Left ventricle myocardium (tissue), 1 donor: ENCODE measurements around the gene RXFP3.

DNA sequence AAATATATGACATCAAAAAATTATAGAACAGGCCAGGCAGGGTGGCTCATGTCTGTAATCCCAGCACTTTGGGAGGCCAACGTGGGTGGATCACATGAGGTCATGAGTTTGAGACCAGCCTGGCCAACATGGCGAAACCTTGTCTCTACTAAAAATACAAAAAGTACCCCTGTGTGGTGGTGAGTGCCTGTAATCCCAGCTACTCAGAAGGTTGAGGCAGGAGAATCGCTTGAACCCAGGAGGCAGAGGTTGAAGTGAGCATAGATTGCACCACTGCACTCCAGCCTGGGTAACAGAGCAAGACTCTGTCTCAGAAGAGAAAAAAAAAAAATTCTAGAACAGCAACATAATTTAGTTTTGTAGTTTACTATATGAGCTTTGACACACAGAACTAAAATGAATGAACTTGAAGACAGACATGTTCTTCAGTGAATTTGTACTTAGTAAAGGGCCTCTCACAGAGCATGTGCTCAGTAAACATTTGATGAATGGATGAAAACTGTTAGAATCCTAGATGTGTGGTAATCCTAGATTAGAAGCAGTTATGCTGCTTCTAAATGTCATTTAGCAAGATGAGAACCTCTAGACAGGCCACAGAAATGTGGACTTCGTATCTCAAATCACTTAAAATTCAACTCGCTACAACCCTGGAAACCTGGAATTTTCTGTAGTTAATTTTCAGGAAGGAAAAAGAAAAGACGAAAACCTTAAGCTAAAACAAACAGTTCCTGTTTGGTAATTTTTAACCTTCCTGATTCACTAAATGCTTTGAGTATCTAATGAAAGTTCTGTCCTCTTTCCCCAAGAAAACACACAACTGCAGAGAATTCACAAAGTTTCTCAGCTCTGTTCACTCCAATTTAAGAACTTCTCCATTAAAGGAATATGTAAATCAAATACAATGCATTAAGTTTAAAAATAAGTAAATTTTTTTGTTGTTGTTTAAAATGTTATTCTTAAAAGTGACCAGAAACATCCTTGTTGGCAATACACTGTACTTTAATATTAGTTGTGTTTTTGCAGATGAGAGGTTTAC lies 8.5 kb downstream of the GOLPH3 start:
- PRO-cap, result no peak

DNA sequence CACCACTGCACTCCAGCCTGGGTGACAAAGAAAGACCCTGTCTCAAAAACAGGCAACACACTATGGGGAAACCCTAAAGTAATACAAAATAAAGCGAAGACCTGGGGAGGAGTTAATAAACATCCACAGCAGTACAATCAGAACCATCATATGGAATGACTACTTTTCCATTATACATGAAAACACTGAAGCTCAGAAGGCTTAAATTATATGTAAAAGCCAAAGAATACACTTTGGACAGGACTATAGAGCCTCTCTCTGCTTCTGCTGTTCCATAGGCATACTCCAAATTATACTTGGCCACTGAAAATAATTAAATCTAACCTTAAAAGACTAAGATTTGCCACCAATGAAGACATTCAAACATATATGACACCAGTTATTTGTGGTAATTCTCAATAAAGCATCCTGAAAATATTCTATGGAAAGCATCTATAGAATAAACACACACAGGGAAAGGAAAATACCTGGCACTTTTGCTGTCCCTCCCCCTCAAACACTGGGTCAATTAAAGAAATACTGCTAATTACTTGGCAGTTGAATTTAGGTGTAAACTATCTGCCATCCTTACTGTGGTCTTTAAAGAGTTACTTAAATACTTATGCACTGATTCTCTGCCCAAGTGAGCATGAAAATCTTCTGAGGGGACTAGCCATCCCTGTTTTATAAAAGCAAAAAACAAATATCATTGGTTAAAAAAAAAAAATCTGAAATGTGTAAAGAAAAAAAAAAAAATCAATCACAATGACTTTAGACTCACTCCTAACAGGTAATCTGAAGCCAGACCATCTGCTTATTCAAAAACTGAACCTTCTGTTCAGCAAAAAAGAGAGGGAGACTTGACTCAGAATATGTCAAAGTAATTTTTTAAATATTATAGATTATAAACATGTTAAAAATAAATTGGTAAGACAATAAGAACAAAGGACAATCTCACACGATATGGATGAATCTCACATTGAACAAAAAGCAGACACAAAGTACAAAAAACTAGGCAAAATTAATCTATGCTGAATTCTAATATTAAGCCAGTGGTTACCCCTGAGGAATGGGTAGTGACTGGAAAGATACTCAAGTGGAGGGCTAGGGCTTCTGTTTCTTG lies 4.5 kb downstream of the GOLPH3 start:
- PRO-cap, result no peak

- PRO-cap, result unidirectional peak, minus-strand start at chr5:32174970; unidirectional peak, minus-strand start at chr5:32175050
Measured at GRCh38 chr5:32174894-32175482, 869 bp upstream of the GOLPH3 start.

DNA sequence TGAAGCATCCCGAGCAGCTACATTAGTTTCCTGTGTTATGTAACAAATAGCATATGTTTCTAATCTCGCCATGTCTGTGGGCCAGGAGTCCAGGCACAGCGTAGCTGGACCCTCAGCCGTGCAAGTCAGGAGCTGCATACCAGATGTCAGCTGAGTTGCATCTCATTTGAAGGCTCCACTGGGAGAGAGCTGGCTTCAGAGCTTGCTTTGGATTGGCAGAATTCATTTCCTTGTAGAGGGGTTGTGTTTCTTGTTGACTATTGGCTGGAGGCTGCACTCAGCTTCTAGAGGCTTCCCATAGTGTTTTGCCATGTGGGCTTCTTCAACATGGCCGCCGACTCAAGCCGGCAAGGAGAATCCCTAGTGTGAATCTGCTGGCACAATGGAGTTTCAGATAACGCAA lies 16.1 kb upstream of the GOLPH3 start:
- PRO-cap, result unidirectional peak, minus-strand start at position 138 of the sequence

- PRO-cap, result no peak
Measured at GRCh38 chr5:32388452-32388776, 56.1 kb downstream of the ZFR start.

DNA sequence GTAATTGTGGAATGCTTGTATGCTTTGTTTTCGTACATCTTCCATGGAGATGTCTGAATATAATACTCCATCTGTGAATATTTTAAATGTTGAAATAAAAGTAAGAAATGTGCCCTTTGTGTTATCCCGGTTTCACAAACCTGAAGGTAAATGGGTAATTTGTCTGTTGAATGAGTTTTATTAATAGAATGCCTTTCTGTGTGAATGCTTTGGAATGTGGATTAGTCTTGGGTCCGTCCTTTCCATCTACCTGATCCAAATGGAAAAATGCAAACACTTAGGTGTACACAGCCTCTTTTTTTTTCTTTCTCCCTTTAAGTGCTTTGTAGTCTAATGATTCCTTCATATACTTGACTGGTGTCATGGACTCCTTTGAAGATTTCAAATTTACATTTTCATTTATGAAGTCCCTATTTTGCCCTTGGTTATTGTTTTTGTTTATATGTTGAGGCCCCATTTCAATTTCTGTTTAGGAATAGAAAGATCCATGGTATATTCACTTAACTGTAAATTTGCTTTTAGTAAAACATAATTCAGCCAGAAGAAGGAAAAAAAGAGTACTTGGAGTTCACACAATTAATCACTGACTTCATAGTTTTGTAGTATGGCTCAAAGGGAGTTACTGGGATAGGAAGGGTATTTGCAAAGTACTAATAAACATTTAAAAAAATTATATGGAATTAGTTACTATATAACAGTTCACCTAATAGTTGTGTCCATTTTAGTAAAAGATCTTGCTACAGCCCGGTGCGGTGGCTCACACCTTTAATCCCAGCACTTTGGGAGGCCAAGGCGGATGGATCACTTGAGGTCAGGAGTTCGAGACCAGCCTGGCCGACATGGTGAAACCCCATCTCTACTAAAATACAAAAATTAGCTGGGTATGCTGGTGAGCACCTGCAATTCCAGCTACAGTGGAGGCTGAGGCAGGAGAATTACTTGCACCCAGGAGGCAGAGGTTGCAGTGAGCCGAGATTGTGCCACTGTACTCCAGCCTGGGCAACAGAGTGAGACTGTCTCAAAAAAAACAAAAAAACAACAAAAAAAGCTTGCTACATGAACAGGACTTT lies 18.9 kb downstream of the SUB1 start:
- PRO-cap, result no peak

DNA sequence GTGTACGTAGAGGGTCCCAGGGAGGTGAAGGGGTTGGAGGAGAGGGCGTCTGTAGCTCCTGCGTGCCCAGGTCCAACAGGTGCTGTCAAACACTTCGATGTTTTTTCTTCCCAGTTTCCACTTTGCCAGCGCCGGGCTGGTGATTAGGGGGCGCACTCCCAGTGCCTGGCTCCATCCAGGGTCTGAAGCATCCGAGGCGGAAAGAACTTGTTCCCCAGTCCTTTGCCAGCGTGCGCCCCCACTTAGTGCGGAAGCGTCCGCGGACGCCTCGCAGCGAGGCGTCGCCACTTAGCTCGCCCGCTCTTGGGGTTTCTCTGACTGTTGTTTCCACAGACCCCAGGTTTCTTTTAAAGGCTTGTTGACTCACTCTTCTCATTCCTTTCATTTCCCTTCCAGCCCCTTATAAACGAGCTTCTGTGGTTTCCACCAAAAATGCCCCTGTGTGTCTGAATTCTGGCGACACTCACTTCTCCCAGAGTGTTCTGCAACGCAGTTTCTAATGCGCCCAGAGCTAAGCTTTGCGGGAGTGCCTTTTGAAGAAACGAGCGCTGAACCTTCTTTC lies 1.7 kb downstream of the NPR3 start:
- PRO-cap, result no peak

DNA sequence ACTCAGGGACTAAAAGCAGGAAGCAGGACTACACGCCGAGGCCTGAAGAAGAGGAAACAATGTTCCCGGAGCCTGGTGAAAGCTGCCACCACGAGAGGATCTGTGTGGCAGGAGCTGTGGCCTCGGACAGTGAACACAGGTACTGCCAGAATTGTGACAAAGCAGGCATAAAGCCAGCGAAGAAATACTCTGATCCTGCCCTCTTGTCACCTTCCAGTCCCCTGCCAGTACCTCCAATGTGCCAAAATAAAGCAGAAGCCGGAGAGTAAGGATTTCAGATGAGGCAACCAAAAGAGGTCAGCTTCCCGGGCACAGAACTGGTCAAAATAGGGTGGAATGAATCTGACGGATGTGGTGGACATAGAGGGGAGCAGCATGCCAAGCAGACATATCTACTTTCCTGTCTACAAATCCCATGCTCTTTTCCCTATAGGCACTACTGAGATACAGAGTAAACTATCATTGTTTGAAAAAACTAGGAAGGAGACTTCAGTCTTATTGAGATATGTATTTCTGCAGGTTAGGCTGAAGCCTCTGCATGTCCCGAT lies 211.5 kb upstream of the TARS1 start:
- PRO-cap, result no peak

DNA sequence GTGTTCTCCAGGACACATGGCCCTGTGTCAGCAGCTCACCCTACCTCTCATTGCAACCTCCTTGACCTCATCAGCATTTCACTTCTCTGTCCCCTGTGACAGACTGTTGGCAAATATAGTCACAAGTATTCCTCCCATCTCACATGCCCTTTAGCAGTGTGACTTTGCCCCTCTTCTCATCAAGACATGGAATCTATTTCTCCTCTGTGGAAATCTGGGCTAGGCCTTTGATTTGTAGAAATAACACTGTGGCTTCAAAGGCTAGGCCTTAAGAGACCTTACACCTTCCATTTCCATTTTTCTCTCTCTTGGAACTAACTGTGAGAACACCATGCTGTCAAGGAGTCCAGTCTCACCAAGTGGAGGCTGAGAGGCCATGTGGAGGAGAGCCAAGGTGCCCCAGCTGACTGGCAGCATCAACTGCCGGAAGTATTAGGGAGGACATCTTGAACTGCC lies 149.3 kb upstream of the TARS1 start:
- PRO-cap, result bidirectional peak, plus-strand start at position 156 of the sequence, minus-strand start outside the sequence

- PRO-cap, result no peak
Measured at GRCh38 chr5:33936028-33936401, at the start of gene RXFP3. TSS of gene RXFP3 (plus strand) at chr5:33936386.

- PRO-cap, result no peak
Measured at GRCh38 chr5:34020685-34021222, 12.9 kb upstream of the AMACR start.

DNA sequence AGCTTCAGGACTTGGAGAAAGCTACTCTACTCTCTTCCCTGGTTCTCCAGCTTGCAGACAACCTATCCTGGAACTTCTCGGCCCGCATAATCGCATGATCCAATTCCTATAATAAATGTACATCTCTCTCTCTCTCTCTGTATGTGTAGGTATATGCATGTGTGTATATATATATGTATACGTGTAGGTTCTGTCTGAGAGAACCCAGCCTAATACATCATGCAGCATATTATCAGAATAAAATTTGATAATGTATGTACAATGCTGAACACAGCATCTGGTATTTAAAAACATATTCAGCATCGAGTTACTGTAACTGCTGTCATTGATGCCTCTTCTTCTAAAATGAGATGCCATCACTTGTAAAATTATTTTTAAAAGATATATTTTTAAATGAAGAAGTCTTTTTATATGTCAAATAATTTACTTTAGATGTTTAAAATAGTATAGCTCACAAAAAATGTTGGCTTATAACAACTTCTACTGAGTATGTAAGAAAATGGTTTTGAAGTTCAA lies 122.3 kb upstream of the C1QTNF3 start:
- PRO-cap, result no peak

DNA sequence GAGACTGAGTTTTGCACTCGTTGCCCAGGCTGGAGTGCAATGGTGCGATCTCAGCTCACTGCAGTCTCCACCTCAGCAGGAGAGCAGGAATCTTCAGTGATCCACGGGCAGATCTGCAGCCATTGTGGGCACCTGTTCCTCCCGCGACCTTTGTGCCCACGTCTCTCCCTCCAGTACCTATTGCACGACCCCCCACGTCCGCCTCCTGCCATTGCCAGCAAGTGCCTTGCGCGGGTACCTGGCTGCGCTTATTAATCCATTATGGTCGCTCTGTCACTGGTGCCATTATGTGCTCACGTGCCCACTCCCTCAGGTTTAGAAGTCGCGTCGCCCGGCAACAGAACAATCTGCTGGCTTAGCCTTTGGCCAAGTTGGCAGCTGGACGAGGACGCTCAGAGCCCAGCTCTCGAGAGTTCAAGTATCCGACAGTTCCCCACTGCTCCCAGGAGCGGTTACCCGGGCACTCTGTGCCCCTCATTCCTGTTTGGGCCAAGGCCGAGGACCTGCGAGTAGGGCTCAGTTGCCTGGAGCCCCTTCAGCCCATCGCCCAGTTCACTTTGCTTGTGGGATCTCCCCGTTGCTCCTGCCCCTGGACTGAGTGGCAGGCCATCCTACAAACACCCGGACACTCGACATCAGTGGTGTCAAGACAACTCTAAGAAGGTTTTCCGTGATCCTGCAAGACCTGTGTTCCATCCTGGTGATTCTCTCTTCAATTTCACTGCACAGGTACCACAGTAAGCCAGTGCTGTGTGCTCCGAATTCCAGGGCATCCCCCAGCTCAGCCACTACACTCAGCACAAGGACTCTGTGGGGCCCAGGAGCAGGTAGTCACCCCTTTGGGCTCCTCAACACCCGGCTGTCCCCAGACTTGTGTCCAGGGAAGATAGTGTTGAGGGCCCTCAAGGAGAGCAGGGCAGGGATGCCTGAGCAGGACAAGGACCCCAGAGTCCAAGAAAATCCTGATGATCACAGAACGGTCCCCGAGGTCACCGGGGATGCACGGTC lies 146.5 kb upstream of the C1QTNF3 start:
- PRO-cap, result no peak

DNA sequence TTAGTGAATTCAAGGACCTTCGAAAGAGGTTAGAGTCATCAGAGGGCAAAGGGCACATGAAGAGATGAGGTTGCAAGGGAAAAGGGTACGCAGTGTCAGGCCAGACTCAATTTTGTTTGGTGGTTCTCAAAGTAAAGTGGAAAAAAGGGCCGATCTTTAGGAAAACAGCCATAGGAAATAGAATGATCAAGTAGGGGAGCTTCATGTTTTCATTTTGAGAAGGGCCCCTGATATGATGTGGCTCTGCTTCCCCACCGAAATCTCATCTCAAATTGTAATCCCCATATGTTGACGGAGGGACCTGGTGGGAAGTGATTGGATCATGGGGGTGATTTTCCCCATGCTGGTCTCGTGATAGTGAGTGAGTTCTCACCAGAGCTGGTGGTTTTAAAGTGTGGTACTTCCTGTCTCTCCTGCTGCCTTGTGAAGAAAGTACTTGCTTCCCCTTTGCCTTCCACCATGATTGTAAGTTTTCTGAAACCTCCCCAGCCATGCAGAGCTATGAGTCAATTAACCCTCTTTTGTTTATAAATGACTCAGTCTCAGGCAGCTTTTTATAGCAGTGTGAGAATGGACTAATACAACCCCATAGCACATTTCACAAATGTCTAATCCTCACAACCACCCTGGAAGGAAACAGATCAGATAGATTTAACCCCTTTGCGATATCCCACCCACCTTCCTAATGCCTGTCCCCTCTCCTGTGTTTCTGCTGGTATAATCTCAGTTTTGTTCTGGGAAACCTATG lies 157.2 kb upstream of the RAI14 start:
- PRO-cap, result no peak

- PRO-cap, result no peak
Measured at GRCh38 chr5:34511028-34511535, 145.0 kb upstream of the RAI14 start.

DNA sequence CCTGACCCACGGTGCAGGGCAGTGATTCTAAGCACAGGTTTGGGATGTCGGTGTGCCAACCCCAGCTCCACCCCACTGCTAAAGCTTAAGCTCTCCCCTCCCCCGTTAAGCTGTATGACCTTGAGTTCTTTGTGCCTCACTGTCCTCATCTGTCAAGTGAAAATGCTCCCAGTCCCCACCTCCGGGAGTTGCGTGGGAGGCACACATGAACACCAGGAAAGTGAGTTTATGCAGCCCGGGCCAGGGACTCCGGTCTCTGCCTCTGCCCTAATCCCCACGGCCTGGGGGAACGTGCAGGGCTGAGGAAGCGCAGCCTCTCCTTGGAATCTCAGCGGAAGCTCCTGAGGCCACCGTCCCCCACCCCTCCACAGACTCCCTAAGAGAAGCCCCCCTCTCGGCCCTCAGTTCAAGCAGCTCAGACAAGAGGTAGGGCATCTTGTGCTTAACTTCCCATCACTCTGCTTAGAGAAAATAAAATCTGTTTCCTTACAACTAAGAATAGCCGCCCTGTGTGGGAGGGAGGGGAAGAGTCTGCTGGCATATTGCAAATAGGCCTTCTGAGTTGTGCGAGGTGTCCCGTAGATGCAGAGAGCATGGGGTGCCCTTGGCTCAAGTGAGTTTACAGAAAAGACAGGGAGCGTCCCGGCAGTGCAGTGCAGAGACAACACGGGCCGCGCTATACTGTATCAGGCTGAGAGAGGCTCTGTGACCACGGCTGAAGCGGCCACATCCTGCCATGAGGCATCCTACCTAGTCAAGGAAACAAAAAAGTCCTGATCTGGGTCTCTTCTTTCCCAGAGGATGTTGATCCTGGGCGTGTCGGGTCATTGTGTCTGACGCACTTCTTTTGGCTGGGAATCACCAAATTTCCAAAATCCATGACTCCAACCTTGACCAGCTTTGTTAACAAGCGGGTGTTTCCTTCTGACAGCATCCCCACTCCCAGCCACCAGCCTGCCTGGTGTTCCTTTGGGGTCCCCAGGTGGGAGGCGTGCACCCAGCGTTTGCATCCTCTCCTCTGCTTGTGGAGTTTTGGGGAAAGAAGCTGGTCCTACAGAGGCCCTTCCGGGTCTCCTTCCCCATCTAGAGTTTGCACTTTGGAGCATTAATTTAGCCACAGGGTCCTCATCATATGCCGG lies 91.7 kb upstream of the RAI14 start:
- PRO-cap, result no peak

GRCh38 chr5:34621600-34622198 lies 34.4 kb upstream of the RAI14 start:
- PRO-cap, result no peak

DNA sequence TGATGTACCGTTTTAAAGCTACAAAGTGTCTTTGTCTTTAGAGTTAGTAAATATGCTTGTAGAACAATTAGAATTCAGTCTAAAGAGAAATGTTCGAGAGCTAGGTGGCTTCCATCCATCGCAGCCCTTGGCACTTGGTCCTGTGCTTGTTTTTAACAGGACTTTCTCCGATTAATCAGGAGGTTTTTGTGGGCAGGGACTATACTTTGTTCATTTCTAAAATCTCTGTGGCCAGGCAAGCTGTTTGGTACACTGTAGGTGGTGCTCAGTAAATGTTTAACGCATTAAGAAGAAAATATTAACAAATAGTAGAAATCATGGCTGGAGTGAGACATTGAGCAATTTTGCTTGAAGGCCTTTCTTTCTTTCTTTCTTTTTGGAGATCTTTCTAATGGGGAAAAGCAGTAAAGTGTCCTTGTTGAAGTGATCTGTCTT lies 20.8 kb downstream of the AGXT2 start:
- PRO-cap, result no peak

GRCh38 chr5:35048889-35049298 lies 1.1 kb upstream of the AGXT2 start:
- PRO-cap, result no peak

- PRO-cap, result no peak
Measured at GRCh38 chr5:35404849-35405419, 174.6 kb upstream of the PRLR start.